AG09309 (cell line): Measurements from ENCODE around the genes GALR1 and ATP9B.

- RRBS: no CpG with 5 or more reads among the region's 24 CpGs
Observed at GRCh38 chr18:76459167-76459652, 35.8 kb downstream of the ZNF516 start.

- RRBS: no CpG with 5 or more reads among the region's 27 CpGs
Observed at GRCh38 chr18:76492260-76492617, 2.8 kb downstream of the ZNF516 start.

- RRBS: 7% methylated on average over 2 of the region's 27 CpGs
Observed at GRCh38 chr18:76528285-76529391, 33.6 kb upstream of the ZNF516 start.

DNA sequence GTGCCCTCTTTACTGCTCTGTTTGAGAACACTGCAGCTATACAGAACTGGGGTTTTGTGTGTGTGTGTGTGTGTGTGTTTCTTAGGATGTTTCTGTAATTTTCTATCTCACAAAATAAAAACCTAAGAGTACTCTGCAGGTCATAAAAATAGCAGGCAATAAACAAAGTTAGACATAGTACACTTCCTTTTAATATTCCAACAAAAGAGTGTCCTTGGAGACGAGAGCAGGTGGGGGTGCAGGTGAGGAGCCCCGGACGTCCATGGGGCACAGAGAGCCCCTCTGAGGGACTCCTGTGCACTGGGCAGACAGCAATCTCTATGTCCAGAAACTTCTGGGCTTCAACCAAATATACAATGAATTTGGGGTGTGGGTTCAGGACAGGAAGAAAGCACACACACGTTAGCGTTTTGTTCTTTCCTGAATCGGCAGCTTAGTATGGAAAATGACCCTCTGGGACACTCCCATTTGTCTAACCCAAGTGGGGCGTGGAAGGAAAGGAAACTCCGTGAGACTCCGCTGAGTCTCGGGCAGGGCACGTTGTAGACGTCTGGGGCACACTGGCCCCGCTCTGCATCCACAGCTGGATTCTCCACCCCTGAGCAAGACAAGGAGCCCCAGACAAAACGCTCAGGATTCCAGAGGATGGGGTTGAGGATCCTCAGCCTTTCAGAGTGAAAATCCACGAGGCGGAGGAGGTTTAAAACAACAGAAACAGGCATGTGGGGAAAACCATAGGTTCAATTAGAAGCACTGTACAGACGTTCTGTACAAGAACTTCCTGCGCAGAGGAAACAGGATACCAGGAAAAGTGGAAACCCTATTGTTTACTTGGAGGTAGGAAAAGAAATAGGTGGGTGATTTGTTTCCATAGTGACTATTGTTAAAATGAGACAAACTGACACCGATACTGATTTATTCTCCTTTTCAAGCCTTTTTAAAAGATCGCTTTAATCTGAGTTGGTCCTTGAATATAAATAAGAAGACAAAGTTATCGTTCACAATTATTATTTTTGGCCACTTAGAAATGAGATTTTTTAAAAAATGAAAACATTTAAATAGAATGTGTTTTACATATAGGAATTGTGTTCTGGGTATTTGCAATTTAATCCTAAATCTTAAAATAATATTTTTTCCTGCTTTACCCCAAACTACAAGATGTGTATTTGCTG, 125.0 kb upstream of the ZNF236 start:
- RRBS: no CpG with 5 or more reads among the region's 21 CpGs

DNA sequence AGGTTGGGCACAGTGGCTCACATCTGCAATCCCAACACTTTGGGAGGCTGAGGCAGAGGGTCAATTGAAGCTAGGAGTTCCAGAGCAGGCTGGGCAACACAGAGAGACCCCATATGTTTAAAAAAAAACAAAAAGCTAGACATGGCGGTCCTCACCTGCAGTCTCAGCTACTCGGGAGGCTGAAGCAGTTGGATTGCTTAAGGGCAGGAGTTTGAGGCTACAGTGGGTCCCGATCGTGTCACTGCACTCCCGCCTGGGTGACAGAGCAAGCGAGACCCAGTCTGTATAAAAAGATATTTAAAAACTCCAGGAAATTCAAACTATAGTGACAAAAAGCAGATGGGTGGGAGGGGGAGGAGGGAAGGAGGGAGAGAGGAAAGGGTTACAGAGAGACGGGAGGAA, 1.0 kb upstream of the ZNF236 start:
- RRBS: no CpG with 5 or more reads among the region's 7 CpGs

DNA sequence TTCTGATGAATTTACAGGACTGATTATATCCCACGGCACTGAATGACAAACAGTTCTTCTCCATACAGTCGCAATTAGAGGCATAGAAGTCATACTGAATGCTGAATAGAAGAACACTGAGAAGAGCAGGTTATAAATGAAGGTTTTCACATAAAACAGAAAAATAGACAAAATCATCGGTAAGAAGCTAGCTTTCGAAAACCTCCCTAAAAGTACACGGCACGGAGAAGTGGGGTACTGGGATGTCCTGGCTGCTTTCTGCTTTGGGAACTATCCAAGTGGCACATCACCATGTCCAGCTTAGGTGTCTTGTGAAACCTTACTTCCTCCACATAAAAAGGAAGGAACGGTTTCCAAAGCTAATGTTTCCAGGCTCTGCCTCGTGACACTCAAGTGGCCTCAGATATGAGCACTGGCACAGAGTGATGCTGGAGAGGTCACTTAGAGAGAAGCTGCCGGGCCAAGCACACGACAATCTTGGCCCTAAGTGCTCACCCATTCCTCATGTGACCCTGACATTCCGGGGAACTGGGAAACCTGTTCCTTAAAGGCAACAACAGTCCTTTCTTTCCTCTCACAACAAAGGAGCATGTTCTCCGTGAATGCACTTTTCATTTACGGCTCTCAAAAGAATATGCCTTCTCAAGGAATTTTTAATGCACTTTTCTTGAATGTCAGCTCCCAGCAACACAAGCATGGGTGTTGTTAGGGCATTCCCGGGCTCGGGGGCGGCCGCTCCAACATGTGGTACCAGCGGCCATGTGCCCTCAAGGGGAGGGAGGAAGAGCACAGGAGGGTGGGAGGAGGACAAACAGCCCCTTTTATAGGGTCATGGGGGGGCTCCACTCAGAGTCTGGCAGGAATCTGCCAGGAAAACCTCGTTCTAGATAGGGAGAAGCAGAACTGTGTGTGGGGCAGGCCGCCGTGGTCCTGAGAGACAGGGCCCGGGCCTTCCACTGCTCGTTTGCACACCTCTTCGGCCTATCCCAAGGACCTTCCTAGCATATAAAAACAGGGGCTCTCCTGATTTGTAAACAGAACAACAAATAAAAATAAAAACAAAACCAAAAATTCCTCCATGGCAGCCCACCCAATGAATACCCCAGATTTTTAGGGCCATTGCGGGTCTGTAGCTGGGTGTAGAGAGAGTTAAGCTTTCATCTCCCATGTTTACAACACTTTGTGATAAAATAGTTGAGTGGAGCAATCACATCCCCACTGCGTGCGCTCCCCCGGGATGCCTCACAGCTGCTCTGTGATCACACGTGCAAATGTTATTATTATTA, 118.6 kb downstream of the MBP start:
- RRBS: 9% methylated on average over 3 of the region's 29 CpGs

DNA sequence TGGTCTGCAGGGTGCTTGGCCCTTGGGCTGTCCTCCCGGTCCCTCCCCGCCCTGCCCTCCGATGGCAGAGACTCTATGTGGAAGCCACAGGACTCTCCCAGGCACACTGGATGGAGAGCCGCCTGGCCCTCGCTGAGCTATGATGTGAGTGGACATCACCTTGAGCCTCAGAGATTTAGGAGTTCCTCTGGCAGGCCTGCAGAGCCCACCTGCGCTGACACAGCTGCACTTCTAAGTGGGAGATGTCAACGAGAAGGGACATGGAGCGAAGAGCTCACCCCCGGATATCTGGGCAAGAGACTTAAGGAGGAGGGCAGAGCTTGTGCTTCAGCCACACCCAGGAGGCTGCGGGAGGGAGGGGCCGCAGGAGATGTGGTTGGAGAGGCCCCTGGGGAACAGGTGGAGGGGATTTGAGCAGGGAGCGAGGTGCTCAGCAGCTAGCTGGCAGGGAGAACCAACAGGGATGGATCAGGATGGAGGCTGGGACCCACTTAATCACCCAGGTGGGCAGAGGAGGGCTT, 78.5 kb downstream of the MBP start:
- RRBS: no CpG with 5 or more reads among the region's 12 CpGs

- RRBS: 5% methylated on average over 22 of the region's 25 CpGs
Observed at GRCh38 chr18:77131864-77132057, 822 bp downstream of the MBP start.

GRCh38 chr18:77165564-77166208, 33.1 kb upstream of the MBP start:
- RRBS: no CpG with 5 or more reads among the region's 19 CpGs

- RRBS: 13% methylated on average over 7 of the region's 62 CpGs
Observed at GRCh38 chr18:77249313-77250062, at the start of gene GALR1. TSS of gene GALR1 (plus strand) at chr18:77249848.

GRCh38 chr18:77634480-77634873, 384.8 kb downstream of the GALR1 start:
- RRBS: no CpG with 5 or more reads among the region's 7 CpGs

GRCh38 chr18:77870052-77870701, 620.5 kb downstream of the GALR1 start:
- RRBS: no CpG with 5 or more reads among the region's 16 CpGs

- RRBS: no CpG with 5 or more reads among the region's 5 CpGs
Observed at GRCh38 chr18:78280887-78281370, 698.7 kb upstream of the SALL3 start.

DNA sequence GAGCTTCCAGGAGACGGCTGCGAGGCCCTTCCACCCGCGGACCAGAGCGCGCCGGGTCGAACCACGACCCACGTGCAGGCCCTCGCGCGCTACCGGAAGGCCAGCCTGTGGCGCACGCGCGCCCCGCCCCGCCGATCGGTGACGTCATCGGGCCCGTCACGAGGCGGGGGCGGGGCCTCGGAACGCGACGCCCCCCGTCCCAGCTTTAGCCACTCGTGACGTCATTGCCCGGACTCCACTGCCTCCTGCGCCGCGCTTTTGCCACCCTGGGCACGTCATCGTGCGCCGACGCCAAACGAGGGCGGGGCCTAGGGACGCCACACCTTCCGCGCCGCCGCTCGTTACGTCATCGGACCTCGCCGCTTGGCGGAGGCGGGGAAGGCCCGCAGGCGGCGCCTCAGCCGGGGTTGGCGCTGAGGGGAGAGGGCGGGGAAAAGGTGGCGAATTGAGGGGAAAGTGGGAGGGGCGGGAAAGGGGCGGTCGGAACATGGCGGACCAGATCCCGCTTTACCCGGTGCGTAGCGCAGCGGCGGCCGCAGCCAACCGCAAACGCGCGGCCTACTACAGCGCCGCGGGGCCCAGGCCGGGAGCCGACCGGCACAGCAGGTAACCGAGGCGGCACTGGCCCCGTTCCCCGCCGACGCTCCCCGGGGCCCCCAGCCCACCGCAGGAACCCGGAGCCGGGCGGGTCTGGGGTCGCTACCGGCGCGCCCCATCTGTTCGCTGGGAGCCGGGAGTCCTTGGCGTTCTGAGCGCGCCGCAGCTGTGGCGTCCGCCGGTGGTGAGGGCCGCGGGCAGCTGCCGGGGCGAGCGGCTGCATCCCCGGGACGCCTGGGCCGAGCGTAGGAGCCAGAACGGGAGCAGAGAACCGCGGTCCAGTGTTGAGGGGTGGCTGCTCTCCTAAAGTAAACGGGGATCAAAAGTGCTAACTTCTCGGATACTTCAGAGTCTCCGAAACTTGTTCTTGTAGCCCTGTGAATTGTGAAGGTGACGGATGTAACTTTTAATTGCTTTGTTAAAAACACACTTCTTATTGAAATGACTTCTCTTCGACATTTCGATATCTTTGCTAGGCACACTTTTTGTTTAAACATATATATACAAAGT, at the start of gene ATP9B:
Gene ATP9B (plus strand): TSS at position 471 of the 1,107 bp plus-strand sequence.
- RRBS: 3% methylated on average over 47 of the region's 128 CpGs

DNA sequence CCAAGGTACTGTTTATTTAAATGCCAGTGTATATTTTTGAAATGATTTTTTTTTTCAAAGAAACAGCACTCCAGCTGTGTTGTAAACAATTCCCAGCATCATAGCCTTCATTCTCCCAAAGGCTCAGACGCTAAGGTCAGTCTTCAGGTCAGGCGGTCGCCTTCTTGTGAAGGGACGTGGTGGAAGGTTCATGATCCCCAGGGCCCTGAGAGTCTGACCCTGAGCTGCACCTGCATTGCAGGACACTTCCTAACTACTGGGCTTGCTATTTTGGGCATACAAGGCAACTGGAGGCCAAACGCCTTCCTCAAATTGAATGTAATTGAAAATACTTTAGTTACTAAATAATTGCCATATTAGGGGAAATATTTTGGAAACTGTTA, 135.7 kb downstream of the ATP9B start:
- RRBS: no CpG with 5 or more reads among the region's 5 CpGs

DNA sequence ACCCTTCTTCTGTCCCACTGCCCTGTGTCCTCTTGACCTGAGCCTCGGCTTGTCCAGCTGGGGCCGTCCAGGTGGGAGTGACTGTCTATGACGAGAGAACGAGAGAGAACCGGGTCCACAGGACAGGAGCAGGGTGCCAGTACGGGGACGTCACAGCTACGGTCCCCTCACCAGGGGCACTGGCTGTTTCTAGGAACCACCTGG, 13.0 kb upstream of the NFATC1 start:
- RRBS: no CpG with 5 or more reads among the region's 8 CpGs

DNA sequence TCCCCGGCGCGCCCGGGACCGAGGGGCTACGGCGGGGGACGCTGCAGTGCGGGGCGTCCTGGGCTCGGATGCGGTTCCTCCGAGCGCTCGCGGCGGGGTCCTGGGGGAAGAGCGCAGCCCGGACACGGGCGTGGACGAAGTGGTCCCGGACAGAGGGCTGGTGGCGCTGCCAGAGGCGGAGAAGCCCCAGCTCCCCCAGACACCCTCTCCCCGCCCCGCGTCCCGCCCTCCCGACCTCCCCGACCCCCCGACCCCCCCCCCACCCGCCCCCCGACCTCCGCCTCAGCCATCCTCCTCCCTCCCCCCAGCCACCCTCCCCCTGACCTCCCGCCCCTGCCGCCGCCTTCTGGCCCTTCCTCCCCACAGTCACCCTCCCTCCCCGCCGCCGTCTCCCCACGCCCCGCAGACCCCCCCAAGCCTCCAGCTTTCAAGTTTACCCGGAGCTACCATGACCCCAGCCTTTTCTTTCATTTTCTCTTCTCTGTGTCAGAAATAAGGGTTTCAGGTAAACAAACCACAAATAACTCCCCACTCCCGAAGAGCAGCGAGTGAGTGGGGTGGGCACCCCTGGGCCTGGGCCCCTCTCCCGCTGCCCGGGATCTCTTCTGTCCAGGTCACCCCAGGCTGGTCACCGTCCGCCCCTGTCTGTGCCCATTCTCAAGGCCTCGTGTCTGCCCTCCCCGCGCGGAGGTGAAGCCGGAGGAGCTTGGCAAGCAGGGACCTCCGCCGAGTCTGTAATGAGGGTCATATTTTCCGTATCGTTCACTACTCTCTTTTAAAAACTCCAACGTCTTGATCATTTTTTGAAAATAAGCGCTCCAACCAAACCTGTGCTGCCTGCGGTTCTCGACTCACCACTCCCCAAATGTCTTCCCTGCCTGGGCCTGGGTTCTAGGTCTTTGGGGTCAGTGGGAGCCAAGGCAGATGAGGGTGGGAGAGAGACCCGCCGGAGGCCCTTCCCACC, 5.1 kb downstream of the NFATC1 start:
- RRBS: 32% methylated on average over 11 of the region's 65 CpGs

- RRBS: 84% methylated on average over 4 of the region's 8 CpGs
Observed at GRCh38 chr18:79401546-79401714, 5.7 kb downstream of the NFATC1 start.

- RRBS: no CpG with 5 or more reads among the region's 33 CpGs
Observed at GRCh38 chr18:79516148-79517210, 120.7 kb downstream of the NFATC1 start.

- RRBS: no CpG with 5 or more reads among the region's 5 CpGs
Observed at GRCh38 chr18:79578190-79578517, 101.4 kb upstream of the CTDP1 start.